Temporal lobe (tissue), 2 donors: ENCODE results near the genes ATP5PO and SMIM34.

- RAMPAGE, long total RNA: no peak
These were observed 52.1 kb downstream of the TCP10L start for GRCh38 chr21:32532987-32533935.

DNA sequence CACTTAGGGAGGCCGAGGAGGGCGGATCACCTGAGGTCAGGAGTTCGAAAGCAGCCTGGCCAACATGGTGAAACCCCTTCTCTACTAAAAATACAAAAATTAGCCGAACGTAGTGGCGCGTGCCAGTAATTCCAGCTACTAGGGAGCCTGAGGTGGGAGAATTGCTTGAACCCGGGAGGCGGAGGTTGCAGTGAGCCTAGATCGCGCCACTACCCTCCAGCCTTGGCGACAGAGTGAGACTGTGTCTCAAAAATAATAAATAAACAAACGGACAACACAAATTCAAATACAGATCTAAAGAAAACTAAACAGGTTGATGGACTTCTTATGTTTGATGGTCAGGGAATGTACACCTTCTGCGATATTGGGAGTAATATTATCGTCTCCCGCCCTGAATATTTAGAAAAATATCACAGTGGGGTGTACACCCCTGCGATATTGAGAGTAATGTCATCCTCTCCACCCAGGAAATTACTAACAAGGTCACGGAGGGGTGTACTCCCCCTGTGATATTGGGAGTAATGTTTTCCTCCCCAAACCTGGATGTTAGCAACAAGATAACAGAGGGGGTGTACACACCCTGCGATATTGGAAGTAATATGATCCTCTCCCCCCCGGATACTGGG is 1.2 kb upstream of the CFAP298 start:
- RAMPAGE, long total RNA: no peak

DNA sequence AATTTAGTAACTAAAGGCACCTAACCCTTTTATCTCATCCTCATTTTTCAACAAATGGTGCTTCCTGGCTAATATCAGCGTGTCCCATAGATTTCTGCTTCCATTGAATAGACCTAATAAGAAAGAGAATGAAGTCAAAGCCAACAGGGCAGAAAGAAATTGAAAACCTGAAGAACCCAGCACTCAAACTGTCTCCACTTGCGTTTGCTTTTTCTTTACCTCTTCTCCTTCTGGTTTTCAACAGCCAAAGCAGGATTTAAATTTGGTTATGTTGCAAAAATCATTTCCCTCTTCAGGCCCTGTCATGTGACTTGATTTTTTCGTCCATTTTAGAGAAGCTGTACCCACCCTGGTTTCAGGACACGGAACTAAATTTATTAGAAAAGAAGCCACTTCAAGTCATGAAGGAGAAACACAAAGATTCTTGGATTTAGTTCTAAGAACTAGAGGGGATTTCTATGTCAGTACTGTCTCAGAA is 965 bp upstream of the SYNJ1 start:
- RAMPAGE, long total RNA: no peak

DNA sequence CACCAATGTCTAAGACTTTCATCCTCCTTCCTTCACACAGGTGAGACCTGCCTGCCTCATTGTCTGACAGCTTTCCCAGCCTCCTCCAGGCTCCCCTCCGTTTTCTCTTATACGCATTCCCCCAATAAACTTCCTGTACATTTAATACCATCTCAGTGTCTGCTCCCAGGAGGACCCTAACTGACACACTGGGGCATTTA is 4.6 kb upstream of the SYNJ1 start:
- RAMPAGE, long total RNA: no peak

DNA sequence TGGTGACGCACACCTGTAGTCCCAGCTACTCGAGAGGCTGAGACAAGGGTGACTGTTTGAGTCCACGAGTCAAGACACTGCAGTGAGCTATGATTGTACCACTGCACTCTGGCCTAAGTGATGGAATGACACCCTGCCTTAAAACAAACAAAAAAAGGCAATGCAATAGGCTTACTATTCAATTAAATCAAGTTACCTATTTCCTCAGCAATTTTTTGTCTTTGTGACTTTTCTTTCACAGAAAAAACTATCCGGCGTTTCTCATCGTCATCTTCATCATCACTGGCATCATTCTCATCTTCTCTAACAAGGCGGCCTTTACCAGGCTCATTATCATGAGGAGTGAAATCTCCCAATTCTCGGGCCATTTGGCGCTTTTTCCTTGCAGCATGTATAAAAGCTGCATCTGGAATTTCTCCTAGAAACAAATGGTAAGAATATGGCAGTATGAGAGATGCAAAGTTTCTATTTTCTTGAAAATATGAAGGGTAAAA is 9.6 kb downstream of the PAXBP1 start:
- RAMPAGE, long total RNA: no peak

DNA sequence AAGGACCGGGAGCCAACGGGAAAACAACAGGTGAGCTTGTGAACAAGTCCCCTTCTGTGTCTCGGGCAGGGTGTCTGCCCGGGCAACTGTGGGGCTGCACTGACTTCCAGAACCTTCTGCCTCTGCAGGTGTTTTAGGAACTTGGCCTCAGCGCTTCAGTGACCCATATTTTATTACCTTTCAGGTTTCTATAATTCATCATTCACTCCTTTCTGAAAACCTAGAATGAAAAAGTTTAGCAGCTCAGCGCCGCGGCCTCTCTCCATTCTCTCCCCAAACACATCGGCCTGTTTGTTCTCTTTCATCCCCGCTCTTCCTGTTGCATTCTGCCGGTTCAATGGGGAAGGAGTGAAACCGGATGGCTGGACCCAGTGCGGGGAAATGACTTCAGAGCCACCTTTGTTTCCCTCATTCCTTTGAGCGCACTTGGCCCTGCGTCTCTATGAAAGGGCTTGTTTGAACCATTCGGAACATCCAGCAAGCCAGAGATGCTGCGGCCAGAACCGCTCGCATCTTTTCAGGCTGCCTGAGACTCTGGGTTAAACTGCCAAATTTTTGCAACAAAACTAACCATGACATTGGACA is 5.4 kb upstream of the OLIG1 start:
- RAMPAGE, long total RNA: no peak

- RAMPAGE, long total RNA: no peak
These were observed 32.2 kb upstream of the IFNAR2 start for GRCh38 chr21:33197478-33198026.

GRCh38 chr21:33237317-33237859 is 7.7 kb downstream of the IFNAR2 start:
- RAMPAGE, long total RNA: no peak

DNA sequence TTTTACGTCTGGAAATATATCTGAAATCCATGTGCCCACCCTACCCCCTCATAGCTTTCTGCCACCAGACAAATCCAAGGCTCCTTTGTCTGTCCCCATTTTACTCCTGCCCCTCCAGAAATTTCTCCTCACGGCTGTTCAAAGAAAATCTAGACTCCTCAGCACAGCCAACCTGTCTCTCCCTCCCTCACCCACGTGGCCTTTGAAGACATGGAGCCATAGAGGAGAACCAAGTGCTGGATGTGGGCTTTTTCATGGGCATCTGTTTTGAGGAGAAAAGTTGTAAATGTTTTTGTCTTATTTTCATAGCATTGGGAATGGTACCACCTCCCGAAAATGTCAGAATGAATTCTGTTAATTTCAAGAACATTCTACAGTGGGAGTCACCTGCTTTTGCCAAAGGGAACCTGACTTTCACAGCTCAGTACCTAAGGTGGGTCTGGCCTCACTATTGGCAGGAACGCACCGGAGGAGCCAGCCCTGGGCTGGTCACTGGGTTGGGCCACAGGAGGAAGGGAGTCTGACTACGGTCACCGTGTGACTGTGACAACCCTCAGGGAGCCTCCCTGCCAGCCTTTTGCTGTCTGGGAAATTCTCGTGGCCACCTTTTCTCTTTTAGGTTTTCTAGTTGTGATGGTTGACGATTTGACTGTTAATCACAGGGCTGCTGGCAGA is 2.1 kb downstream of the IL10RB start:
- RAMPAGE, long total RNA: no peak

DNA sequence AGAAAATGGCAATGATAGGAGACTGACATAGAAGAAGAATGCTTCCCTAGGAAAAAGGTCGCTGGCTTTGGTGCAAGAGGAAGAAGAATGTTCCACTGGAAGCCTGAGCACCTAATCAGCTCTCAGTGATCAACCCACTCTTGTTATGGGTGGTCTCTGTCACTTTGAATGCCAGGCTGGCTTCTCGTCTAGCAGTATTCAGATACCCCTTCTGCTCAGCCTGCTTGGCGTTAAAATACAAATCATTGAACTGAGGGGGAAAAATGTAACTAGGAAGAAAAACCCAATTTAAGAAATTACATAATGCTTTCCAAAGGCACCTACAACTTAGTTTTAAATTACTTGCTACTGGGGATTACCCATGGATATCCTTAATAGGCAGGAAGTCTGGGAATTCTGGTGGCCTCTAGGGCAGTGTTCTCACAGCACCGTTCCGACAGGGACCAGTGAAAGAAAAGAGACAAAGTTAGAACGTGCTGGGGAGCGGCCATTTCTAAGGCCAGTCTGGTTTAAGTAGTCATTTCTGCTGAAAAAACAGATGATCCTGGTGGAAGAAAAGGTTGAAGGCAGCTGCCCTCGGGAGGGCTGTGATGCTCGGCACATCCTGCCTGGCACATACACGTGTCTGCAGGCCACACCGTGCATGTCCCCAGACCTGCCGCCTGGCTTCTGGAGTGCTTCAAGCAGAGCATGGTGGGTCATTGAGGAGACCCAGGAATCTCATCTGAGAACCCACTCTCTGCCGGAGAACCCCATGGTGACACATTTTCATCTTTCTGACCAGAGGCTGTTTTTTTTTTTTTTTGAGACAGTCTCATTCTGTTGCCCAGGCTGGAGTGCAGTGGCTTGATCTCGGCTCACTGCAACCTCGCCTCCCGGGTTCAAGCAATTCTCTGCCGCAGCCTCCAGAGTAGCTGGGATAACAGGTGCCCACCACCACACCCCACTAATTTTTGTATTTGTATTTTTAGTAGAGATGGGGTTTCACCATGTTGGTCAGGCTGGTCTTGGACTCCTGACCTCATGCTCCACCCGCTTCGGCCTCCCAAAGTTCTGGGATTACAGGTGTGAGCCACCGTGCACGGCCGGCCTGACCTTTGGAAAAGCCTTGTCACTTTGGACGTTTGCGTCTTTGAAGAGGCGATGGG is 32.3 kb downstream of the IFNAR1 start:
- RAMPAGE, long total RNA: no peak

DNA sequence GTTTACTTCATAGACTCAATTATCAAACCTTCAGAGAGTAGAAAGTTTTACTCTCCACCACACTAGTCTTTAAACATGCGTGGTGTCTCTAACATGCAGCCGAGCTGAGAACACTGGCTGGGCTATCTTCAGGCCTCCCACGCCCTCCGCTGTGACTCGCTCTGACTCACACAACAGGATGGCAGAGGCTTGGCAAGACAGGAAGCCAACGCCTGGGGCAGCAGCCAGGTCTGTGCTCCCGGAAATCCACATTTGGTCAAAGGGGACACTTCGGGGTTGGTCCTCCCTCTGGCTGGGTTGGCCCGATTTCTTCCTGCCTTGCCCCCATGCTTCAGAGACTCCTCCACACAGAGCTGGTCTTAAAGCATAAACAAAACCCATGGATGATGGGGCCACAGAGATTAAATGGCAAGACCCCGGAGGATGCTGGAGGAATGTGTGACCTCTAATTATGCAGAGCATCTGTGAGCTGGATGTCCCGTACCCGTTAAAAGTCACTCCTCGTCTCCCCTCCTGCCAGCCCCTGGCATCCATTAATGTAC is 22.6 kb upstream of the IFNGR2 start:
- RAMPAGE, long total RNA: no peak

- RAMPAGE, long total RNA: no peak
These were observed 20.9 kb upstream of the IFNGR2 start for GRCh38 chr21:33382316-33382665.

DNA sequence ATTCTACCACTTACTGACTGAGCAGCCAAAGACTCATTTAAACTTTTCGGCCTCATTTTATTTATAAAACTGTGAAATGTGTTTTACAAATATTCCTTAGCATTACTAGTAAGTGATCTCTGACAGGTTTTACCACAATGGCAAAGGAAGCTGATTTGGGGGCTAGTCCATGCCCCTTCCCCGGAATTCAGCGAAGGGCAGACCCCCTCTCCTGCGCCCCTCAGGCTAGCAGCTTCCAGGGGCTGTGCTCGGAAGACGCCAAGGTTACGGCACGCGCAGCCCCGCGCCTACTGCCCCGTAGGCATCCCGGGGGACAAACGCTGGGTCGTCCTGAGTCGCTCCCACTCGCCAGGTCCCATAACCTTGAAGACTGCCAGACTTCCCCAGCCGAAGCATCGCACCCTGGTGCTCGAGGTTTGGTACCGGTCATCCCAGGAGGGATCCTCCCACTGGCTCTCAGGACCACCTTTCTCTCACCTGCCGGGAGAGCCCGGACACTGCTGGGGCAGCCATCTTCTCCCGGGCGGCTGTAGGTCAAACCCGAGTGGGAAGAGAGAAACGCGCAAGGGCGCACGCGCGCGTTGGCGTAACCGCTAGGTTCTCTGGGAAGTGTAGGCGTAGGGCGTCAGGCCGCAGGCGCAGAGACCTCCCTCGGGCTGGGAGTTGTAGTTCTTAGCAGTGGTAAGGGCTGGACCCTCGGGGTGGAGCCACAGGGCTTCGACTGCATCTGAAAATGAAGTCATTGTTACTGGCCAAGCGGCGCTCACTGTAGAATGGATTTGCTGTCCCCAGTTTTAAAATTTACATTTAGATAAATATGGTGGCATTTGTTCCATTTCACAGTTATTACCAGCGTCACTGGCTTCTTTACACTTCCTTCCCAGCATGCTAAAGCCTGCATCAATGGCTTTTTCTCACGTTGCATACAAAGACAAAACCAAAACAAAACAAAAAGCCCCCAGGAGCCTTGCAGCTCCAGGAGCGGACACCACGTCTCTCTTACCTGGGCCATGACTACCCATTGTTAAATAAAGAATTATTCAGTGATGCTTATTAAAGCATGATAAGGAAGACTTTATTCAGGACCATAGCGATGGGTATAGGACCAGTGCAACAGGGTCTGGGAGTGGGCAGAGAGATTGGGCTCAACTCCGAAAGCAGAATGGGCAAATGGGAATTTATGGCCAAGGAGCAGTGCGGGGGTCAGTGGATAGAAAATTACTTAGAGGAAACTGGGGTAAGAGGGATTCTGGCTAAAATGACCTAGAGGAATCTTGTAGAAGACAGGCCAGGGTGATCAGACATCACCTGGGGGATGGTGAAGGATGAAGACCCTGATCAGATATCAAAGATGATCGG is at the start of gene ATP5PO:
Gene ATP5PO (minus strand): TSS at position 554 of the 1,359 bp plus-strand sequence.
- RAMPAGE, long total RNA: start-site peak on the minus strand centred at position 536 of the sequence, 33 bp wide, 3,787 and 1,350 reads in 2 replicates

GRCh38 chr21:33930924-33931085 is 15.2 kb upstream of the ATP5PO start:
- RAMPAGE, long total RNA: no peak

DNA sequence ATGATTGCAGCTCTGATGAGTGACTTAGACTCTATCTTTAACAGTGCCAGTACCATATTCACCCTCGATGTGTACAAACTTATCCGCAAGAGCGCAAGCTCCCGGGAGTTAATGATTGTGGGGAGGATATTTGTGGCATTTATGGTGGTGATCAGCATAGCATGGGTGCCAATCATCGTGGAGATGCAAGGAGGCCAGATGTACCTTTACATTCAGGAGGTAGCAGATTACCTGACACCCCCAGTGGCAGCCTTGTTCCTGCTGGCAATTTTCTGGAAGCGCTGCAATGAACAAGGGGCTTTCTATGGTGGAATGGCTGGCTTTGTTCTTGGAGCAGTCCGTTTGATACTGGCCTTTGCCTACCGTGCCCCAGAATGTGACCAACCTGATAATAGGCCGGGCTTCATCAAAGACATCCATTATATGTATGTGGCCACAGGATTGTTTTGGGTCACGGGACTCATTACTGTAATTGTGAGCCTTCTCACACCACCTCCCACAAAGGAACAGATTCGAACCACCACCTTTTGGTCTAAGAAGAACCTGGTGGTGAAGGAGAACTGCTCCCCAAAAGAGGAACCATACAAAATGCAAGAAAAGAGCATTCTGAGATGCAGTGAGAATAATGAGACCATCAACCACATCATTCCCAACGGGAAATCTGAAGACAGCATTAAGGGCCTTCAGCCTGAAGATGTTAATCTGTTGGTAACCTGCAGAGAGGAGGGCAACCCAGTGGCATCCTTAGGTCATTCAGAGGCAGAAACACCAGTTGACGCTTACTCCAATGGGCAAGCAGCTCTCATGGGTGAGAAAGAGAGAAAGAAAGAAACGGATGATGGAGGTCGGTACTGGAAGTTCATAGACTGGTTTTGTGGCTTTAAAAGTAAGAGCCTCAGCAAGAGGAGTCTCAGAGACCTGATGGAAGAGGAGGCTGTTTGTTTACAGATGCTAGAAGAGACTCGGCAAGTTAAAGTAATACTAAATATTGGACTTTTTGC is 23.2 kb downstream of the MRPS6 start:
- RAMPAGE, long total RNA: no peak

DNA sequence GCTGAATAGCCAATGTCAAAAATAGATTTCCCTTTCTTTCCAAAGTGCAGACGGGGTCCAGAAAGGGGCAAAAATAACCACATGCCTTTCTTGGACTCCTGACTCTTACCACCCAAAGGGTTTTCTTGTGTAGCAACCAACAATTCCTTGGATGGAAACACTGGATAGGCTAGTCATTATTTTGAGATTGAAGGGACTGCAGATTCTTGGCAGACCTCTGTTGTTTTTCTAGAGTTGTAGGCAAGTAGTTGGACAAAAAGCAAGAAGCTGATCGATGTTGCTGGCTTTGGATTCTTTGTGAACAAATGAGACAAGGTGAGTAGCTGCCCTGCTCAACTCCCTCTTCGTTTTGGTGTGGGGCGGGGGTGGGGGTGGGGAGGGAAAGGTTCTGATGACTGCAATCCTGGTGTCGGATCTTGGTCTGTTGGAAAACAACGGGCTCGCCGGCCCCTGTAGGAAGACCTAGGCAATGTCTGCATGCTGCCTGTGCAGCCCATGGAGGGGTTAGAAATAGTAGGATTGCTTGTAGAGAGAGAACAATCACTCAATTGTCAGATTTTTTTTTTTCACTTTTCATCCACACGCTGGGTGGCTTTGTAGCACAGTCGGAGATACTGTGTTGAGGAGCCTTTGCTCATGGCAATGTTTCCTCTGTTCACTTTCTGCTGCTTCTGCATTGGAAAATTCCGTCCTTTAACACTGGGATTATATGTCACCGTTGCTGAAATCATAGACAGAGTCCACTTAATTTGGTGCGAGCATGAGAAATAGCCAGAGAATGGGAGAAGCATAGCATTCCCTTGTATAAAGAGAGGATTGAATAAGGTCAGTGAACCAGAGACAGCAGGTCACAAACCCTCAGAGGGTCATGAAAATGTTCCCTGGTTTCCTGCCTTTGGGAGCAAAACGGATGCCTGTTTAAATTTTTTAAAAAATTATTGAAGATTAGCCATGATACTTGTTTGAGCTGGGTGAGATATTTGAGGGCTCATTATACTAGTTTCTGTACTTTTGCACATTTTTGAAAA is 107.4 kb downstream of the MRPS6 start:
- RAMPAGE, long total RNA: no peak

DNA sequence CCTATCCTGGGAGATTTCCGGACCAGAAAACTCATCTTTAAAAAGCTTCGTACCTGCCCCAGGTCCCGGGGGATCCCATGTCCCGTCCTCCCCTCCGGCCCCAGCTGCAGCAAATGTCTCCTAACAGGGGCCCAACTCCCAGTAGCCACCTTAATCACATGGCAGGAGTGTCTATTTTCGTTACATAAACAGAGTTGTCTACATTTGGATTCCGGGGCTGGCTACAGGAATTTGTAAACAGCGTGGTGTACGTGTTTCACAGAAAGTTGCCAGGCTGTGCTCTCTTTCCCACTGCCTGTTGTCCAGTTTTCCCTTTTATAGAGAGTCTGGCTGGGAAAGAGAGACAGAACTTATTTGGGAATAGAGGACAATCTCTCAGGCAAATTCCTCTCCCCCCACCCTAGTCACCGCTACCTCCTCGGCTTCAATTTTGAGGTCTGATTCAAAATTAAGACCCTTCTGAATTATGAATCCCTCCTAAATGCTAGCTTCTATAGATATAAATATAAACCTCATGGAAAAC is 17.8 kb upstream of the KCNE2 start:
- RAMPAGE, long total RNA: no peak

DNA sequence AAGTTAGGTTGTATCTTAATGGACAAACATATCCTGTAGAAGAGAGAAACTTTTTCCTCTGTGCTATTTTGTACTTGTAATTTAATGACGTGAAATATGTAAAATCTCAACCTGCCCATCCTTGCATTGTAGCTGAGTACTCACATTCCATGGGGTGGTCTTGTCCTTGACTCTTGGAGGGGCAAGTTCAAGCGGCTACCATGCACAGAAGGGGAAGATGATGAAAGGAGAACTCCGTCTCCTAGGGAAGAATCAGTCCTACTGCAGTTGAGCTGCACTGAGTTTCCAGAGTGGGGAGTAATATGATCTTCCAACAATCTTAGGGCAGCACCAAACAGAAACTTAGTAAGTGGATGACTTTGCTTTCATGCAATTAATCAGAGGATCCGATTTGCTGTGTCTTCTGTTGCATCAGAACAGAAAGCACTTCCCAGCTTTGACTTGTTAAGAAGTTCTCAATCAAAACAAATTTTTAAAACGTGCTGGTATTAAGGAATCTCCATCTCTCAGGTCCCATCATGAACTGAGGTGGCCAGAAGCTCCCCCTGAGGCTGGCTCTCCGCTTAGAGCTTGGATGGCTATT is at the start of gene SMIM34:
Gene SMIM34 (minus strand): TSS at position 263 of the 583 bp plus-strand sequence.
- RAMPAGE, long total RNA: no peak

DNA sequence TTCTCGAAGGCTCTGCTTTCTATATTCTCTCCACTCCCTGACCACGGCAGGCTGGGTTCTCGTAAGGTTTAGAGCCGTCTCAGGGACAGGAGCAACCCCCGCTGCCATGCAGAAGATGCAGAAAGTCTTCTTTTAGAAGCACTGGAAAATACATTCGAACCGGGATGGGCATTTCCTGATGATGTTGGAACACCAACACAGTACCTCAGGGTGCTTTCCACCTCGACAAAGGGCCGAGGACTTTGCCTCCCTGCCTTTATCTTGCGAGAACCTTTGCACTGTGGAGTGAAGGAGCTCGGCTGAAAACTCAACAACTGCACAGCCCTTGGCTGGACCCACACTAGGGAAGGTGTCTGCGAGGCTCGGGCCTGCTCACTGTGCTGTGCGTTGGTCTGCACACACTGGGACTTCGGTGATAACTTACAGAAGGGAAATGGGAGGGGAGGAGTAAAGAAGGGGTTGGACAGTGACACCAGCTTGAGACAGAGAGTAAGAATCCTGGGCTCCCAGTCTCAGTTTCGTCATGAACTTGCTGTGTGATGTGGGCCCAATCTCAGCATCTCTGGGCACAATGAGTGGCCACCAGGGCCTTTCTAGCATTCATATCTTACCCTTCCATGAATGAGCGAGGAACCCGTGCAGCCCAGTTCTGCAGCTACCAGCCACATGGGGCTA is 18.3 kb downstream of the RCAN1 start:
- RAMPAGE, long total RNA: no peak

- RAMPAGE, long total RNA: no peak
These were observed 22.6 kb downstream of the CLIC6 start for GRCh38 chr21:34691346-34691897.